Measurements from ENCODE around the genes SPOP, FAM117A and DLX3.

DNA sequence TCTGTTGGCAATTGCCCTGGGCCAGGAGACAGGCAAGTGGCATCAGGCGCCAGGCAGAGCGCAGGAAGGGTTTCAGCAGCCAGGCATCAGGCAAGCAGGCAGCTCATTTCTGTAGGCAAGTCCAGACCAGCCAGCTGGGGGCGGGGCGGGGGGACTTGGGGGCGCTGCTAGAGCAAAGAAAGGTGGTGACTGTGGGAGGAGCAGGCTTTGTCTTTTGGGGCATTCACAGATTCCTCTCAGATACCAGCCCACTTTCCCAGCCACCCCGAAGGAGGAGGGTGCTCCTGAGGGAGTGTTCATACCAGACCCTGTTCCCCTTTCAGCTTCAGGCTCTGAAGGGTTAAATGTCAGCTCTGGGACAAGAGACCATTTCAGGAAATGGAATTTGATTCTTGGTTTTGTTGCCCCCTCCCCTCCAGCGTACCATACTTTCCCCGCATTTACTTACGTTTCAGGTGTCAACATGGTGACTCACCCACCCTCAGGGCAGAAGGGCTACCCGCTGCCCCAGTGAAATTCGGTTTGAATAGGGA, 13.1 kb downstream of the NGFR start:
- RAMPAGE, long total RNA, result no peak
- RRBS, result no CpG with 5 or more reads among the region's 11 CpGs

- RAMPAGE, long total RNA, result no peak
- RRBS, result no CpG with 5 or more reads among the region's 11 CpGs
Observed at GRCh38 chr17:49515105-49515959, 20.2 kb downstream of the NGFR start.

DNA sequence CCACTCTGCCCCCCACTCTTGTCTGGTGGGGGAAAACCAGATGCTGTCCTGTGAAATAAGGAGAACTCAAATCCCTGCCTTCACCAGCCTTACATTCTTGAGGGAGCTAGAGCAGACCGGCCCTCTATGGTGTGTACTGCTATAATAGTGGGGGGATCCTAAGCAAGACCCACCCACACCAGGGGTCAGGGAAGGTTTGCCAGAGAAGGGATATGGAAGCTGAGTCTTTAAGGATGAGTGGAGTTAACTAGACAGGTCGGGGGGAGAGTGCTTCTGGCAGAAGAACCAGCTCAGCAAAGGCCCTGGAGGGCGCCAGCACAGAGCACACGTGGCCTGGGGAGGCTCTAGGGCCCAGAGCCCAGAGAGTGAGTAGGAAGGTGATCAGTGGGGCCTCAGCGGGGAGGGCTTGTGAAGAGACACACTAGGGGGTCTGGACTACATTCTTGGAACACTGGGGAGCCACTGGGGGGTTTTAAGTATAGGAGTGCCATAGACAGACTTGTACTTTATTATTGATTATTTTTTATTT, 21.1 kb downstream of the NGFR start:
- RAMPAGE, long total RNA, result no peak
- RRBS, result no CpG with 5 or more reads among the region's 5 CpGs

DNA sequence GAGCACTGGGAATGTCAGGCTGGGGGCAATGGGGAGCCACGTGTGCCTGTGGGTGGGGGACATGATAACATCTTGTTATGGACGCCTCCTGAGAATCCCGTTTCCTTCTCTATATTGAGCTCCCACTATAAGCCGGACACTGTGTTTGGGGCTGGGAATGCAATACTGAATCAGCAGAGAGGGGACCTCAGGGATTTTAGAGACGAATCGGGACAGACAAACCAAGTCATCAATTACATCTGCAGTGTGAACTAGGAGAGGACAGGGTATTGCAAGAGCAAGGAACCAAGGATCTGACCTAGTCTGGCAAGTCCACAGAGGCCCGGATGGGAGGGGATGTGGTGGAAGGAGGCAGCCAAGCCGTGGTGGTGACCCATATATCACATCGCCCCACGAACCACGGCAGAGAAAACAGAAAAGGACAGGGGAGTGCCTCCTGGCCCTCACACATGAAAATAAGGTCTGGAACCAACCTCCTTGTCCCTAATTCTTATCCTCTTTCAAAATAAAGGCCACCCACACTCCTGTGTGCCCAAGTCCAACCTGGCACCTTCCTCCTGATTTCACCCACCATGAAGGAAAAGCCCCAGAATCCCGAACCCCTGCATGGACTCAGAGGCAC, 28.1 kb upstream of the NXPH3 start:
- RAMPAGE, long total RNA, result no peak
- RRBS, result no CpG with 5 or more reads among the region's 12 CpGs

DNA sequence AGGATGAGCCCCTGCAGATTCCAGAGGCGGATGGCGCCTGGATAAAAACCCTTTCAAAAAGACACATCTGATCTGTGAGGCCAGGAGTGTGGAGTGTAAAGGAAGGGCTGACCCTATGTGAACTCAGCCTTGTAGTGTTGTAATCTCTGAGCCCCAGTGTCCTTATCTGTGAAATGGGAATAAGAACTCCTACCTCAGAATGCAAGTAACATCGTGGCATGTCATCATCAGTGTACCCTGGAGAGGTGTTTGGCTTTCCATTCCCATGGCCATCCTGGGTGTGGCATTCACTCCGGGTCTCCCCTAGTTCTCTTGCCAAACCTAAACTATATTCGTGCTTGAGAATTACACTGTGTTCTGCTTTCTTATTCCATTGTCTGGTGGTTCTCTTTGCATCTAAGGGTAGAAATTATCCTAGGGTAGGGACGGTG, 1.9 kb downstream of the NXPH3 start:
- RAMPAGE, long total RNA, result no peak
- RRBS, result no CpG with 5 or more reads among the region's 6 CpGs

GRCh38 chr17:49611071-49611609, 35.5 kb downstream of the NXPH3 start:
- RAMPAGE, long total RNA, result no peak
- RRBS, result 14% methylated on average over 1 of the region's 5 CpGs

DNA sequence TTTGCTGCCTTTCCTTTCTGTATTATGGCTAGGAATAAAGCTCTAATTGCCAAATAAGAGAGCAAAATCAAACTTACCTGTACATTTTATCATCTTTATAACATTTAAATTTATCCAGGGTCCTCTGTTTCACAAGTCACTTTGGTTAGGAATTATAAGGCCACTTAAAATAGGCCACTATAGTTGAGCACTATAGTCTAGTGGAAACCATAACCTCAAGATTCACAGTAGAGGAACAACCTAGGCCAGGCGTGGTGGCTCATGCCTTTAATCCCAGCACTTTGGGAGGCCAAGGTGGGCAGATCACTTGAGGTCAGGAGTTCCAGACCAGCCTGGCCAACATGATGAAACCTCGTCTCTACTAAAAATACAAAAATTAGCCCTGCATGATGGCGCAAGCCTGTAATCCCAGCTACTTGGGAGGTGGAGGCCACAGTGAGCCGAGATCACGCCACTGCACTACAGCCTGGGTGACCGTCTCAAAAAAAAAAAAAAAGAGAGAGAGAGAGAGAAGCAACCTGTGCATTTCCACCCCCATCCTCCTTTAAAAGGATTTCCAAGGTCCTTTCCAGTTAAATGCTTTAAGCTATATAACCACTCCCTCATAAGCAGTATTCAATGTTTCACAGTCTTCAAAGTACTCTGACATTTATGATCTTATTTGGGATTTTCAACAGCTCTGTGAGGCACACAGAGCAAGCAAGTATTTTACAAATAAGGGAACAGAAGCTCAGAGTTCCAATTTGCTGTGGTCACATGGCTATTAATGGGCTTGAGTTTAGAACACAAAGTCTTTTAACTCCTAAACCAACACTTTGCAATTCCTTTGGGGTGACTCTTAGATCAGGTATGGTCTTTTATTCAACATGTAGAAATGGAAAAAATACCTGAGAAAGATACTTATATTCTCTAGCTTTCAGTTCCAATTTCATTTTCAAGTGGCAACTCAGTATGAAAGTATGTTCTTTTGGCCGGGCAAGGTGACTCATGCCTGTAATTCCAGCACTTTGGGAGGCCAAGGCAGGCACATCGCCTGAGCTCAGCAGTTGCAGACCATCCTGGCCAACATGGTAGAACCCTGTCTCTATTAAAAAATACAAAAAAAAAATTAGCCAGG, 31.5 kb downstream of the SPOP start:
- RAMPAGE, long total RNA, result no peak
- RRBS, result no CpG with 5 or more reads among the region's 8 CpGs

- RAMPAGE, long total RNA, result no peak
- RRBS, result 2% methylated on average over 13 of the region's 75 CpGs
Observed at GRCh38 chr17:49677401-49678494, at the start of gene SPOP. SPOP (minus strand) TSS chr17:49678097.

GRCh38 chr17:49697925-49699127, 9.4 kb downstream of the SLC35B1 start:
- RAMPAGE, long total RNA, result no peak
- RRBS, result no CpG with 5 or more reads among the region's 16 CpGs

DNA sequence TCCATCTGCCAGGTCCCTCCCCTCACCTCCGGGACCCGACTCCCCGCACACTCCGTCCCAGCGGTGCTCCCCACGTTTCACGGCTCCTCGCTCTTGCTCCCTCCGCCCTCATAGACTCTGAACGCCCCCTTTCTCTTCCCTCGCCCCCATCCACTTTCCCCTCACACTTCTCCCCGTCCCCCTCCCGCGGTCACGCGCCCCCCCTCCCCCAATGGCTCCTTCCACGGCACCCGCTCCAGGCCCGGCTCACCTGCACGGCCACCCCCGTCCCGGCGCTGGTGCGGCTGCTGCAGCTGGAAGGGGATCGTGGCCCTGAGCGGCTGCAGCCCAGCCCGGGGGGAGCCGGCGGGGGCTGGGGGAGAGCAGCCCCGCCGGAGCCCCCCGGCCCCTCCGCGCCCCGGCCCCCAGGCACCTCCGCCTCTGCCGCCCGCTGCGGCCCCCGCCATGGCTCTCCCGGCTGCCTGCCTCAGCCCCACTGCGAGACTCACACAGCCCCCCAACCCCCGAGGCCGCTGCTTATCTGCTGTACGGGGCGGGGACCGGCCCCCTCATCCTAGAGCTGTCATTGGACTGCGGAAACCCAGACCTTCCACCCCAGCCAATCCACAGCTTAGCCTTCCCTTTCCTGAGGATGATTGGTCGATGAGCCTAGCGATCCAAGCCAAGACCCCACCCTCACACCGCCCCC, at the start of gene FAM117A:
TSS of gene FAM117A (minus strand) at position 490 of the 688 bp plus-strand sequence.
- RAMPAGE, long total RNA, result no peak
- RRBS, result 2% methylated on average over 18 of the region's 51 CpGs

GRCh38 chr17:49807119-49807387, 18.6 kb downstream of the KAT7 start:
- RAMPAGE, long total RNA, result no peak
- RRBS, result no CpG with 5 or more reads among the region's 3 CpGs

GRCh38 chr17:49910627-49911173, 58.3 kb upstream of the DLX4 start:
- RAMPAGE, long total RNA, result no peak
- RRBS, result 68% methylated on average over 2 of the region's 19 CpGs

GRCh38 chr17:49971589-49972033, 2.6 kb downstream of the DLX4 start:
- RAMPAGE, long total RNA, result no peak
- RRBS, result 9% methylated on average over 4 of the region's 41 CpGs

- RAMPAGE, long total RNA, result no peak
- RRBS, result 9% methylated on average over 6 of the region's 11 CpGs
Observed at GRCh38 chr17:49987819-49988291, 7.2 kb downstream of the DLX3 start.

GRCh38 chr17:49994490-49995458, at the start of gene DLX3:
DLX3 (minus strand) TSS chr17:49995224.
- RAMPAGE, long total RNA, result no peak
- RRBS, result 4% methylated on average over 7 of the region's 56 CpGs

GRCh38 chr17:50043692-50044221, 12.2 kb upstream of the ITGA3 start:
- RAMPAGE, long total RNA, result no peak
- RRBS, result no CpG with 5 or more reads among the region's 13 CpGs

GRCh38 chr17:50057596-50058219, 1.8 kb downstream of the ITGA3 start:
- RAMPAGE, long total RNA, result no peak
- RRBS, result no CpG with 5 or more reads among the region's 6 CpGs

DNA sequence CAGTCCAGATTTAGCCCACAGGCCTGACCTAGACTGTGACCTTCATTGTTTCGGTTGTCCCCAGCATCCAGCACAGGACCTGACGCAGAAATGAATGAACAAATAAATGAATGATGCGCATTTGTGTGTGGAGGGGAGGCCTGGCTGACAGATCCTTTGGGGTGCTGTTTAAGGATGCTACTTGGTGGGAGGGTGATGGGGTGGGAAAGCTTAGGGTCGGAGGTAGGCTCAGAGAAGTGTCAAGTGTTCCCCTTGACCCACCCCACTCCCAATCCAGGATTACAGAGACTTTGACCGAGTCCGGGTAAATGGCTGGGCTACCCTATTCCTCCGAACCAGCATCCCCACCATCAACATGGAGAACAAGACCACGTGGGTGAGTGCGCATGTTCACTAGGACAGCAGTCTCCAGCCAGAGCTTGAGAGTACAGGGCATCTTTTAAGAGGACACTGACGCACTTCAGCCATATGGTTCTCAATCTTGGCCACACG, 14.1 kb upstream of the PDK2 start:
- RAMPAGE, long total RNA, result no peak
- RRBS, result no CpG with 5 or more reads among the region's 11 CpGs

- RAMPAGE, long total RNA, result no peak
- RRBS, result no CpG with 5 or more reads among the region's 12 CpGs
Observed at GRCh38 chr17:50146504-50147272, 3.8 kb downstream of the PPP1R9B start.

GRCh38 chr17:50154942-50155751, 4.7 kb upstream of the PPP1R9B start:
- RAMPAGE, long total RNA, result no peak
- RRBS, result no CpG with 5 or more reads among the region's 8 CpGs

All from hepatocyte (in vitro differentiated cells and primary cell).